HTR-8/SVneo (cell line): ENCODE measurements around a stretch of chr19.

GRCh38 chr19:1045403-1045671, 5.4 kb downstream of the ABCA7 start:
- RRBS: no CpG with 5 or more reads among the region's 8 CpGs

DNA sequence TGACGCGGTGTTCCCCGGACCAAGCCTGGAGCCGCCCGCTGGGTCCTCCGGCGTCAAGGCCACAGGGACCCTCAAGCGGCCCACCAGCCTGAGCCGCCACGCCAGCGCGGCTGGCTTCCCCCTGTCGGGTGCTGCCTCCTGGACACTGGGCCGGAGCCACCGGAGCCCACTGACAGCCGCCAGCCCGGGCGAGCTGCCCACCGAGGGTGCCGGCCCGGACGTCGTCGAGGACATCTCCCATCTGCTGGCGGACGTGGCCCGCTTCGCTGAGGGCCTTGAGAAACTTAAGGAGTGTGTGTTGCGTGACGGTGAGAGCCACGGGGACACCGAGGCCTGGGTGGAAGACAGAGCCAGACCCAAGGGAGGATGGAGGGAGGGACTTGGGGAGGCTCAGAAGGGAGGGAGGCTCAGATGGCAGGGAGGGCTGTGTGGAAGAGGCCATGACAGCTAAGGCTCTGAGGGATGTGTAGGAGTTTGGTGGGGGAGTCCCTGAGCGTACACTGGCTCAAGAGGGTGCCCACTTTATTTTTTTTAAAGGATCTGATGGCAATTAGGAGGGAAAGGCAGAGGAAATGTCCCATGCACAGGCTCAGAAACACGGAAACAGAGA, 1.6 kb downstream of the ARHGAP45 start:
- RRBS: 93% methylated on average over 6 of the region's 34 CpGs

- RRBS: 97% methylated on average over 7 of the region's 48 CpGs
Measured at GRCh38 chr19:1071003-1071419, 4.0 kb downstream of the ARHGAP45 start.

- RRBS: 97% methylated on average over 5 of the region's 22 CpGs
Measured at GRCh38 chr19:1076921-1077525, 10.1 kb downstream of the ARHGAP45 start.

GRCh38 chr19:1086375-1087246, 8.6 kb downstream of the POLR2E start:
- RRBS: 96% methylated on average over 7 of the region's 31 CpGs

DNA sequence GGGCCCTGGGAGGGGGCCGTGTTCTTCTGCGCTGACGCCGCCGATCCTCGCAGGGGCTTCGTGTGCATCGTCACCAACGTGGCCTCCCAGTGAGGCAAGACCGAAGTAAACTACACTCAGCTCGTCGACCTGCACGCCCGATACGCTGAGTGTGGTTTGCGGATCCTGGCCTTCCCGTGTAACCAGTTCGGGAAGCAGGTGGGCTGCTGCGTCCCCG, 1.4 kb downstream of the GPX4 start:
- RRBS: 73% methylated on average over 1 of the region's 20 CpGs

DNA sequence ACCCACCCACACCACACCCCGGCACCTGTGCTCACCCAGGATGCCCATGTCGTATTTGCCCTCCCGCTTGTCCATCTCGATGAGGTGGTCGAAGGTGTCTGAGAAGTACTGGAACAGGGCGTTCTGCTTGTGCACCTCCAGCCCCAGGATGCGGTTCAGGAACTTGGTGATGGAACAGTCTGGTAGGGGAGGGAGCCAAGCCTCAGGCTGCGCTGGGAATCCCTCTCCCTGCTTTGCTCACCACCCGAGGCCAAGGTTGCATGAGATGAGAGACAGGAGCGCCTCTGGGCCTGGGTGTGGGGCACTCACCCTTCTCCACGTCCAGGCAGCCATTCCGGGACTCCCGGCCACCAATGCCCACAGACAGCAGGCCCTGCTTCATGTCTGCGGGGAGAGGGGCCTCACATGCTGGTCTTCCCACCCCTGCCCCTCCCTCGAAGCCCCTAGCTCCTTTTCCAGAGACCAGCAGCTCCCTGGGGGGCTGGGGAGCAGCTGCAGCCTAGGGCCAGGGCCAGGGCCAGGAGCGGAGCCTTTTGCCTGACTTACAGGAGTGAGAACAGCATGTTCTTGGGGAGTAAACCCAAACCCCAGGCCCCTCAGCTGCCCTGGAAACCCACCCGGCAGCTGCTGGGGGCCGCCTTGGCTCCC, 7.0 kb downstream of the GPX4 start:
- RRBS: 97% methylated on average over 3 of the region's 18 CpGs

- RRBS: no CpG with 5 or more reads among the region's 11 CpGs
Measured at GRCh38 chr19:1162606-1163042, 11.4 kb downstream of the SBNO2 start.

DNA sequence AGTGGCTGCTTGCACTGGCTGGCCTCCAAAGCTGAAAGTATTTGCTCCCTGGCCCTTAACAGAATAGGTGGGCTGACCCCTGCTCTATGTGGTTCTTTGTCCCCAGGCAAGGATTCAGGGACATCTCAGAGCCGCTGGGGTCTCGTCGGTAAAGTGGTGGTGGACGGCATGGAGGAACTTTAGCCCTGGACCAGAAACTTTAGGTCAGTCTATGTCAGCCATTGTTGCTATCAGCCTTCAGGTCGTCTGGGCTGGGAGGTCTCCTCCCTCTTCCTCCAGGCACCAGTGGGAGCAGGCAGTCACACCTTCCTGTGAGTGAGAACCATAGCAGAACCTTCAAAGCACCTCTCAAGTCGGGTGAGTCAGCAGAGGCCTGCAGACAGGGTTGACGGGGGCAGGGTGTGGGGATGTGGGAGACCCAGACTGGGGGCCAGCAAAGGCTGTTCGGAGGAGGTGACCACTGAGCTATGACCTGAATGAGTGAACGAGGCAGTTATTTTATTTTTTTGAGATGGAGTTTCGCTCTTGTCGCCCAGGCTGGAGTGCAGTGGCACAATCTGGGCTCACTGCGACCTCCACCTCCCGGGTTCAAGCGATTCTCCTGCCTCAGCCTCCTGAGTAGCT, 15.3 kb upstream of the SBNO2 start:
- RRBS: no CpG with 5 or more reads among the region's 14 CpGs

- RRBS: 0% methylated on average over 1 of the region's 39 CpGs
Measured at GRCh38 chr19:1213688-1214685, 8.4 kb downstream of the STK11 start.

DNA sequence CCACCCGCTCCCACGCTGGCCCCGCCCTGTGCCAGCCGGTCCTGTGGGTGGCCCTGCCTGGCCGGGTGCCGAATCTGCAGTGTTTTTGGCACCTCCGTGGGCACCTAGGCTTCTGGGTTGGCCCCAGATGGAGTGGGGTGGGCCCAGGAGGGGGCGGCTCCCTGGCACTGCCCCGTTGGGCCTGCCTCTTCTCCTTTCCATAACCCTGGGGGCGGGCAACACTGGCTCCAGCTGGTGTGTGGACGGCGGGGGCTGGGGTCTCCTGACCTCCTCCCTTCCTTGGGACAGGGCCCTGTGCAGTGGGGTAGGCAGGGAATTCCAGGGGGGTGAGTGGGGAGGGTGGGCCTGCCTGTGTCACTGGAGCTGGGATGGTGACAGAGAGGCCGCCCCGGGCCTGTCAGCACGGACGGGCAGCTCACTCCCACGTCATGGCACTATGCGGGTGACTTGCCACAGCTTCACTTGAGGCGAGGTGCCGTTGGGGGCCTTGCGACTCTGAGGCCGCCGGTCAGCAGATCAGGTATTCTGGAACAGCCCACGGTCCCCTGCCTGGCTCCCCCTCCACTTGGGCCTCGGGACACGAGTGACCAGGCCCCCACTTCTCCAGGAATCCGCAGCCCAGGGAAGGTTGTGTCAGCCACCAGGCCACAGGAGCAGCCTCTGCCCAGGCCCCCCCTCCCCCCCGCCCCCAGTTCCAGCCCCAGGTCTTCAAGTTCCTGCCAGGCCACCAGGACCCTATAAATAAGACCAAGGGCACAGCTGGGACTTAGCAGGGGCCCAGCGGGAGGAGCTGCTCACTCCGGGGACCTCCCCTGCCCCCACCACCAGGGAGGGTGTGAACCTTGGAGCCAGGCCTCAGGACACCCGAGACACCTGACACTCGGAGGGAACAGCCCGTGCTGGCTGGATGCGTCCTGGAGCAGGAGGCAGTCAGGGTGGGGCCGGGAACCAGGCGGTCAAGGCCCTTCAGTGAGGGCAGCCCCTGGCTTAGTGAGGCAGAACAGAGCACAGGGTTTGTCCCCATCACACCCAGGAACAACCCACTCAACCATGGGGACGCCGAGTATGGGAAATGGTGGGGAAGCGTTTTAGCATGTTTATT, 2.8 kb upstream of the MIDN start:
- RRBS: 90% methylated on average over 7 of the region's 39 CpGs

- RRBS: 1% methylated on average over 31 of the region's 106 CpGs
Measured at GRCh38 chr19:1250334-1251353, 2.3 kb downstream of the MIDN start.

GRCh38 chr19:1260137-1260665, 8.9 kb upstream of the CIRBP start:
- RRBS: no CpG with 5 or more reads among the region's 25 CpGs

- RRBS: 1% methylated on average over 12 of the region's 71 CpGs
Measured at GRCh38 chr19:1260666-1261246, 8.4 kb upstream of the CIRBP start.

DNA sequence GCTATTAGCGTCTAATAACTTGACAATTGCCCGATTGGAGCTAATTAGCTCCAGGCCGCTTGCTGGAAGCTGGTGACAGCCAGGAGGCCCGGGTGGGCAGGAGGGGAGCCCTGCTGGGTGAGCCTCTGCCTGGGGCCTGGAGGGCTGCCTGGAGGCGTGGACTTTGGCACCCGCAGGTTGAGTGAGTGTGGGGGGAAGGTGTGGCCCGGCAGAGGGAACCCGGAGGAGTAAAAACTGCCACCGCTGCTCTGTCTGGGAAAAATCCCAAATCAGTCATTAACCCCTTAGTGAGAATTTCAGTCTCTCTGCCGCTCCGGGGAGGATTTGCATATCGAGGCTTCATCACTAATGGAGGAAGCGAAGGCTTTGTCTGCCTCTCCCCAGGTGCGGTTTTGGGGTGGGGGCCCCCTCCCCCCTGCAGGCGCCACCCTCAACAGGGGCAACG, 6.1 kb downstream of the EFNA2 start:
- RRBS: 62% methylated on average over 6 of the region's 16 CpGs

DNA sequence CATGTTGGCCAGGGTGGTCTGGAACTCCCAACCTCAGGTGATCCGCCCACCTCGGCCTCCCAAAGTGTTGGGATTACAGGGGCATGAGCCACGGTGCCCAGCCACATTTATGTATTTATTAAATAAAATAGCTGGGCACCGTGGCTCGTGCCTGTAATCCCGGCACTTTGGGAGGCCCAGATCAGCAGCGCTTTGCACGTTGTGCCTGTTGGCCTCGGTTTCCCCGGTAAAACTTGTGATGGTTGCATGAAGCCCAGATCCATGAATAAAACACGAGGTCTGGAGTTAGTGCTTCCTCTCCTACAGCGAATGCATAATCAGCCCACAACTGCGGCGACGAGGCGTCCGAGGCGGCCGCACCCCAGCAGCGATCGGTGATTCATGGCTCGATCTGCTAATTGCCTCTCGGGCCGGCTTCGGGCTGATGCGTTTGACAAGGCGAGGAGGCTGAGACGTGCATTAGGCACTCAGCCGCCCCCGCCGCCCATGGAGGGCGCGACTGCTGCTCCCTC, 21.1 kb upstream of the PWWP3A start:
- RRBS: 93% methylated on average over 5 of the region's 33 CpGs

DNA sequence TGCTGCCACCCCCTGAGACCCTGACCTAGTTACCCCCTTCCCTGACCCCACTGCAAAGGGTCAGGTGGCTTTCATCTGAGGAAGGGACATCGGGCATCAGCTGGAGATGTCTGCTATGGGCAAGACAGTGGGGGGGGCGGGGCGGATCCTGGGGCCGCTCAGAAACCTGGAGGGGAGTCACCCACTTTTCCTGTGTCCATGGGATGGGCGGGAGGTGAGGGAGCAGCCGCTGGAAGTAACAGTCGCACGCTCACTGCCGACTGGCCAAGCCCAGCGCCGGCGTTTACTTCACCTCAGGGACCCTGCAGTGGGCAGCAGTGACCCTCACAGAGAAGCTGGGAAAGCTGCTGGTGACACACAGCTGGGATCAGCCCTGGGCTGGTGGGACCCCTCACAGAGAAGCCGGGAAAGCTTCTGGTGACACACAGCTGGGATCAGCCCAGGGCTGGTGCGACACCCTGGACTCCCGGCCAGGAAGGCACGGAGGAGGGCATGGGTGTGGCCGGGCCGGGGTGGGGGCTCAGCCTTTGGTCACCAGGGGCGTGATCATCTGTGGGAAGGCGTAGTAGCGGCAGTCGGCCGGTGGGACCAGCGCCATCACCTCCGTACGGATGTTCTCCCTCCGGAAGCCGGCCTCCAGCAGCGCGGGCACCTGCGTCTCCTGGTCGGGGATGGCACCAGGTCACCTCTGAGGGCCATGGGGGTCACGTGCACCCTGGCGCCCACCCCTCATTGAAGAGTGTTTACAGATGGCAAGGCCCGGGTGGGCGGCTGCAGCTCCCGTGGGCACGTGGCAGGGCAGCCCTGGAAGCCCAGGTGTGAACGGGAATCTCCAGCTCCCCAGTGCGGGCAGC, 4.3 kb downstream of the GAMT start:
- RRBS: 92% methylated on average over 16 of the region's 40 CpGs

GRCh38 chr19:1434670-1435924, 3.1 kb upstream of the RPS15 start:
- RRBS: no CpG with 5 or more reads among the region's 61 CpGs

DNA sequence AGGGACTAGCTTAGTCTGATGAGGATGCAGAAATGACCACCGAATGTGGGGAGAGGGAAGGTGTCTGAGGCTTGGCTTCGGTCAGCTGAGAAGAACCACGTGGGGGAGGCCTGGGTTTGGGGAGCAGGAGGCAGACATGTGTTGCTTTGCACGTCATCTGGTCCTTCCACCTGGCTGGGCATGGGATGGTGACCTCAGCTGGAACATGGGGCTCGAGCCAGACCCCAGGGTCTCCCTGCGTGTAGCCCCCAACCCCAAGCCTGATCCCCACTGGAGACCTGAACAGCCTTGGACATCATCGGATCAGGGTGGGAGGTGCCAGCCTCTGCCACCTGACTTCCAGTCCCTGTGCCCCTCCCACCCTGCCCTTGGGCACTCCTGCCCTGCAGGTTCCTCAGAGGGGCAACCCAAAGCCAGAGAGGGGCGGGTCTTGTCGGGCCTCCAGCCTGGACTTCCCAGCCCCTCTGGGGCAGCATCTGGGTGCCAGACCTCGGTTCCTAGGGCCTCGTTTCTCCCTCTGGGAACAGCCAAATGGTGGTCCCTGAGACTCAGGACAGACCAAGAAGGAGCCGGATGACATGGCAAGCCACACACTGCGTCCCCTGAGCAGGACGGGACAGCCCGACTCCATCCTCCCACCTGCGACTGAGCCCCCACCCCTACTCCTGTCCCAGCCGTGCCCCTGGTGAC, 1.4 kb downstream of the APC2 start:
- RRBS: no CpG with 5 or more reads among the region's 17 CpGs

GRCh38 chr19:1471148-1471998, 7.6 kb downstream of the C19orf25 start:
- RRBS: no CpG with 5 or more reads among the region's 37 CpGs